SJCRH30 (cell line): ENCODE data around the gene SMARCC1.

DNA sequence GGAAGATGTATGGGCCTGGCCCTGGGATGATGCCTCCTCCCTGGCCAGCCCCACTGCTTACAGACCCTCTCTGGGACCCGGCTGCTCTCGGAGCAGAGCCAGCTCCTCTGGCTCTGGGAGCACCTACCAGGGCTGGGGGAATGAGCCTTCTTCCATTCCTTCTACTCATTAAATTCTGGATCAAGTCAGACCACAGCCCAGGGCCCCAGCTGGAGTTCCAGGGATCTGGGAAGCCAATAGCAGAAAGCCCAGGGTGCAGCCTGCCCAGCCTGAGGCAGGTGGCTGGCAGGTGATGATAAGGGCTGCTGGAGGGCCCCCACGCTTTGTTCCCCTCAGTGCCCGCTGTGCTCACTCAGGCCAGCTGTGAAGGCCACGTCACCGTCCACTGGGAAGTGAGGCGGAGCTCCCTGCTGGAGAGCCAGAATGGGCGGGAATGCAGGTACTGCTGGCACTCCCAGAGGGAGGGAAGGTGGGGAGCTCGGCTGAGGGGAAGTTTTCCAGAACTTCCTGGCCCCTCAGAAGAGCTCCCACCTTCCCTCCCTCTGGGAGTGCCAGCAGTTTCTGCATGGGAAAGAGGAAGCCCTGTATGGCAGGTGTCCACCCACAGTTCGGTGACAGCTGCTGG lies 12.8 kb upstream of the RTP3 start:
- RAMPAGE, long total RNA = no peak

- RAMPAGE, long total RNA = no peak
These were observed 20.2 kb downstream of the LRRC2 start for GRCh38 chr3:46545700-46546441.

- RAMPAGE, long total RNA = no peak
These were observed 600 bp upstream of the TDGF1 start for GRCh38 chr3:46576860-46577516.

DNA sequence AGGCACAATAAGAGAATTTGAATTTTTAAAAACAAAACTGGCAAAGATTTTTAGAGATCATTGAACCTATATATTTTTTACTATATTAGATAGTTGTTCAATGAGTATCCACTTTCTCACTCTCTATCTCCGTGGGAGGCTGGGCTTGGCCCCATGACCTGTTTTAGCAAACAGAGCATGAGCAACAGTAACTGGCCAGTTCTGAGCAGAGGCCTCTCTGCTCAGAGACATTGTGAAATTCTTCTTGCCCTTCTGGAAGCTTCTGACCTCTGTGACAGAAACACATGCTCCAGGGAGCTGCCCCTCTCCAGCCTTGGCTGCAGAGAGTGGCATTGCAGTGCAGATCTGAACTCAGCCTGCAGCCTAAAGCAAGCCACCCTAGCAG lies 20.4 kb downstream of the FAM240A start:
- RAMPAGE, long total RNA = no peak

GRCh38 chr3:46845504-46846572 lies 17.4 kb downstream of the MYL3 start:
- RAMPAGE, long total RNA = no peak

DNA sequence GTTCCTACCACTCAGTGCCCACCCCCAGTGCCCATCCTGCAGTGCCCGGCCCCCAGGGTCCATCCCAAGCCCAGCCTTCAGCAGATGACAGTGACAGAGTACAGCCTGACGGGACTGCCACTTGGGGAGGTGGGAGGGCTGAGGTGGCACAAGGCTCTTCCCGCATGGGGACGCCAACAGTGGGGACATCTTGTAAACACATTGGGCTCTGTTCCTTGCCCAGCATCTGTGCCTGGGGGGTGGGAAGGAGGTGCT lies 1.4 kb upstream of the MYL3 start:
- RAMPAGE, long total RNA = no peak

GRCh38 chr3:46873990-46874315 lies 3.6 kb upstream of the PTH1R start:
- RAMPAGE, long total RNA = no peak

- RAMPAGE, long total RNA = no peak
These were observed 44.9 kb downstream of the CCDC12 start for GRCh38 chr3:46931553-46932099.

DNA sequence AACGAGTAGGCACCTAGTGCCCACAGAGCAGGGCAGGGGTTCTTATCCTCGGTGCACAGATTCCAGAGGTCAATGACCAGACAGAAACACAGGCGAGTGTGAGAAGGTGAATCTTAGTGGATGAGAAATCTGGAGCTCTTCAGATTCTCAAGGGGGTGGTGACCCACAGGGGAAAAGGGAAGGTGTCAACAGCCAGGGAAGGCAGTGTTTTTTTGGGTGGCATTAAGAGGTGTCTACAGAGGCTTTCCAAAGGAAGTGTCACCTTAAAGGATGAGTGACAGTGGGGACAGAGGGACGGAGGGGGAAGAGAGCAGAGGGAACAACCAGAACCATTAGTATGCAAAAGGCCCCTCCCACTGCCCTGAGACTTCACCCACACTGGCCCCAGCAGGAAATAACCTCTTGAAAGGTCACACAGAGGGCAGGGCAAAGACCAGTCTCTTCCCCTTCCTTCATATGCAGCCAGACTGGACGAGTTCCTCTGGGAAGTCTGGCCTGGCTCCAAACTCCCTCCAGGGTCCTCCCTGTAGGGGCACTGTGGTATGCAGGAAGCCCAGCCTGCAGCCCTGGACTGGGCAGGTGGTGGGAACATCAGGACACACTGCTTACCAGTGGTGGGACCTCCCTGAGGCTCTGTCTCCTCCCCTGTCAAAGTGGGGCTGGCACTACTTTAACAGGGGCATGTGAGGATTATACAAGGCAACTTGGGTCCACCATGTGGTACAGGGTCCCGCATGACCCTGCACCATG lies 27.4 kb downstream of the CCDC12 start:
- RAMPAGE, long total RNA = no peak

GRCh38 chr3:46995261-46996226 lies 16.1 kb downstream of the NBEAL2 start:
- RAMPAGE, long total RNA = no peak

DNA sequence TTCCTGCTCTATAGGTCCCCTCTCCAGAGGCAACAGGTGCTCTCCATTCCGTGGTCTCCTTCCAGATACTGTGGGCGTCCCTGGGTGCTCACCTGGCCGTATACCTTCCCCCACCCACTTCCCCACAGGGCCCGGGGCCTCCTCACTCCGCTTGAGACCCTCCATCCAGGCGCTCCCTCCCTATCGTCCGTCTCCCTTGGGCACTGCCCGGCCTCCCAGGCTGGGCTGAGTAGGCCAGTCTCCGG lies 664 bp upstream of the PTPN23 start:
- RAMPAGE, long total RNA = no peak

DNA sequence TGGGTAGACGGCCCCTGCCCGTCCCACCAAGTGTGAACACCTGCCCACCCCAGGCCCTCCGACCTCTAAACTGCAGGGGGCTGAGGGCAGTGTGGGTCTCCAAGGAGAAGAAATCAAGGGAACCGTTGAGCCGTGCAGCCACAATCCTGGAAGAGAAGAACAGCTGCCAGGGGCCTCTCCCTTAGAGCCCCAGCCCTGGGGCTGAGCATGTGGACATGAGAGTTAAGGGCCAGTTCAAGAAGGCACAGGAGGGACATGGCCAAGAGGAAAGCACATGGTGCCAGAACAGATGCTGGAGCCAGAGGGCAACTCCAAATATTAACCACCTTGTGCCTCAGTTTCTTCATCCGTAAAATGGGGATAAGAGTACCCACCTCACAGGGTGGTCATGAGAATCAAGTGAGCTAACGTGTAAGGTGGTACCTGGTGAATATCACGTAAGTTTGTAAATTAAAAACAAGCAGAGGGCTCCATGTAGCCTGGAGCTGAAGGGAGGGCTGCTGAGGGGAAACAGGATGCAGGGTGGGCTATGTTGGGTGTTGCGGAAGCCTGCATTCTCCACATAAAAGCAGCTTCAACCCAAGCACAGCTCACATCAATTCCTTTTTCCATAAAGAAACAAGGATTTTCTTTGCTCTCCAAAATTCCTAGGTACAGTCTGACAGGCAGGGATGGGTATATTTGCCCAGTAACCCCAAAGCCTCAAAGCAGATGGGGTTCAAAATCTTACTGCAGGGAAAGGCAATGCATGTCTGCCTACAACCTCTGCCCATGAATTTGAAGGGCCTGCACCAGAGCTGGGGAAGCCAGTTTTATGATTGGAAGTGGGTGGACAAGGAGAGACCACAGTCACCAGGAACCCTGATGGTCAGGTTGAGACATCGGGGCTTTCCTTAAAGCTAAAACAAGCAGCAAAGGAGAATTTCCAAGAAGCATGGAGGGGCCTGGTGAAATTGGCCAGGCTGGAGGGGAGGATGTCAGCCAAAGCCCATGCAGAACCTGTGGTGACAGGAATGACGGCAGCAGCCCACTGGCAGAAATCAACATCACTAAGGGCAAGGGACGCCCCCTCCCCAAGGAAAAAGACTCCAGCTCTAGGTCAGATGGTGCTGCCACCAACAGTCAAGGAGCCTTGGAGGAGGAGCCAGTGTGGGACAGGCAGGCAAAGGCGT lies 34.6 kb downstream of the PTPN23 start:
- RAMPAGE, long total RNA = no peak

DNA sequence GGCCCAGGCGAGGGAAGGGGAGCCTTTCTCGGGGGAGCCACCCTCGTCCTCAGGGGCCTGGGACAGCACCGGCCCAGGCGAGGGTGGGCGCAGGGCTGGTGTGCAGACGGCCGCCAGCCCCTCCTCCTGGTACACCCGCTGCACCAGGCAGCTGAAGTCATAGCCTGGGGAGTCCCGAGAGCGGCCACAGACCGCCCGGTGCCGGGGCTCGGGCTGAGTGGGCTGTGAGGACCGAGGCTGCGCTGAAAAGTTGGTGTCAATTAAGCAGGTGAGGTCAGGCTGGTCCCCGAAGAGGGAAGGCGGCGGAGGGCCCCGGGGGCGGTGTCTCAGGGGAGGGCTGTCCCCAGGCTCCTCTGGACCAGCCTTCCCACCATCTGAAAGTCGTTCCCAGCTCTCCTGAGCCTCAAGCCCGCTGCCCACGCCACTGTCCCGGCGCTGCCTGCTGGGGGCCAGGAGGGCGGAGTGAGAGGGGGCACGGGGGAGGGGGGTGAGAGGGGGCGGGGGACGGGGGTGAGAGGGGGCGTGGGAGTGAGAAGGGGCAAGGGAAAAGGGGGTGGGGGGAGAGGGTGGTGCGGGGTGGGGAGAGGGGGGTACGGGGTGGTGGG lies 36.7 kb downstream of the PTPN23 start:
- RAMPAGE, long total RNA = no peak

DNA sequence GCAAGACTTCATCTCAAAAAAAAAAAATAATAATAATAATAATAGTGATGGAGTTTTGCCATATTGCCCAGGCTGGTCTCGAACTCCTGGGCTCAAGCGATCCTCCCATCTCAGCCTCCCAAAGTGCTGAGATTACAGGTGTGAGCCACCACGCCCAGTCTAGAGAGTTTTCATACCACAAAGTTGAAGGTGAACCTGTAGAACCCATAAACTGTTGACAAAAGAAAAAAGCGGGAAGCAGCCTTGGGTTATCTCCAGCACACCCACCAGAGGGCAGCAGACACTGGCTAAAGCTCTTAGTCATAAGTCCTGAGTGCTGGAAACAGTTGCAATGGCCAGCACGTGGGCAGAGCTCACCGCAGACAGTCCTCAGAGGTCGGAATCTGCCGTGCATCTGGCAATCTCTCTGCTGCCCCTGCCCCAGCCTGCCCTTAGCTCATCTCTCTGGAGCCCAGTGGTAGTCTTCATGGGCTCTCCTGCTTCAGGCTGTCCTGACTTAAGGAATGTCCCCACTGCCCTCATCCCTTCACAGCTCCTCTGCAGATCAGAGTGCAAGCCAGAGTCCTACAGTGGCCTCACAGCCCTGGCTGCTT lies 8.6 kb upstream of the ELP6 start:
- RAMPAGE, long total RNA = no peak

DNA sequence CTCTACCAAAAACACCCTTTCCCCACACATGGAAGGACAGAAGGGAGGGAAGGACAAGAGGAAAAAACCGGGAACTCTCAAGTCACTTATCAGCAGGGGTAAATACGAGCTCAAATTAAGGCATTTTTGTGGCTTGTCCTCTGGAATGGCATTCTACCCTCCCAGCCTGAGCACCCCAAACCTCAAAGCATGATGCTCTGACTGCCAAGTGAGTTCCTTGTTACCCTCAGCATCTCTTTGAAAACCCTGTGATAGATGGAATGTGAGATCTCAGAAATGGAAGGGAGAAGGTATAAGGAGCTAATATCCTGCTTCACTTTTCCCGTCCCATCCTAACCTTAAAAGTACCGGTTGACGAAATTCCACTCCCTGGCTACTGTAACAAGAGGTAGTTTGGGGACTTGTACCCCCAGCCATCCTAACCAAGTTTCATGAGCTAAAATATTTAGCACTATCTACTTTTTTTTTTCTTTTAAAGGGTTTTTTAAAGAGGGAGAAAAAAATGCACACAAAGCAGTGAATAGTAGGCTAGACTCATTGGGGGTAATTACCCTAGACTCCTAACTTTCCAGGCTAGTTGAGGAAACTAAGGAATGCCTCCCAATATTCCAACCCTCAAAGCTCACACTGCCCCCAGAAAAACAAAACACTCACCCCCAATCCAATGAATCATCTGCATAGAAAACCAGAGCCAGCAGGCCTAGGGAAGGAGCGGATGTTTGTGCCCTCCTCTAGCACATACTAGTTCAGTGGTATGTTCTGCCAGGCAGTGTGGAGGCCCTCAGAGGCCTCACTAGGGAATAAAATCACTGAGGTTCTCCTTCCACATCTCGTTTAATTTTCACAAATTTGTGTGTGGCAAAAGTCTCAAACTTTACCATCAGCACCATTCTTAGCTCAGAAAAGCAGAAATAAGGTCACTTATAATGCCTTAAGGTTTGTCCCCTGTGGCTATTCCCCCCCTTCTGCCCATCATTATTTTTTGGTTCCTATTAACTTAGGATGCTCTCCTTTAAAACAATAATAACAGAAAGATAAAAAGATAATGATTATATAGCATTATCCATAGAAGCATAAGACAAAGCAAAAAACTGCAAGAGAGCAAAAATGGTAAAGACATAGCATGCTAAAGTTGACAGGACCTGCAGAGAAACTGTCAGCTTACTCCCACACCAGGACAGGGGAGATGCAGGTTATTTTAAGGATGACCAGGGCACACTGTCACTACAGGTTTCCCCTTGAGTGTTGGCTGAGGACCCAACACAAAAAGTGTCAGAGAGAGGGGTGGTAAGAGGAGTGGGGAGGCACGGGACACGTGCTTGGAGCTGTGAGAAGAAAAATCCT lies 8.6 kb upstream of the CSPG5 start:
- RAMPAGE, long total RNA = no peak

GRCh38 chr3:47745671-47746191 lies 36.0 kb downstream of the SMARCC1 start:
- RAMPAGE, long total RNA = no peak

DNA sequence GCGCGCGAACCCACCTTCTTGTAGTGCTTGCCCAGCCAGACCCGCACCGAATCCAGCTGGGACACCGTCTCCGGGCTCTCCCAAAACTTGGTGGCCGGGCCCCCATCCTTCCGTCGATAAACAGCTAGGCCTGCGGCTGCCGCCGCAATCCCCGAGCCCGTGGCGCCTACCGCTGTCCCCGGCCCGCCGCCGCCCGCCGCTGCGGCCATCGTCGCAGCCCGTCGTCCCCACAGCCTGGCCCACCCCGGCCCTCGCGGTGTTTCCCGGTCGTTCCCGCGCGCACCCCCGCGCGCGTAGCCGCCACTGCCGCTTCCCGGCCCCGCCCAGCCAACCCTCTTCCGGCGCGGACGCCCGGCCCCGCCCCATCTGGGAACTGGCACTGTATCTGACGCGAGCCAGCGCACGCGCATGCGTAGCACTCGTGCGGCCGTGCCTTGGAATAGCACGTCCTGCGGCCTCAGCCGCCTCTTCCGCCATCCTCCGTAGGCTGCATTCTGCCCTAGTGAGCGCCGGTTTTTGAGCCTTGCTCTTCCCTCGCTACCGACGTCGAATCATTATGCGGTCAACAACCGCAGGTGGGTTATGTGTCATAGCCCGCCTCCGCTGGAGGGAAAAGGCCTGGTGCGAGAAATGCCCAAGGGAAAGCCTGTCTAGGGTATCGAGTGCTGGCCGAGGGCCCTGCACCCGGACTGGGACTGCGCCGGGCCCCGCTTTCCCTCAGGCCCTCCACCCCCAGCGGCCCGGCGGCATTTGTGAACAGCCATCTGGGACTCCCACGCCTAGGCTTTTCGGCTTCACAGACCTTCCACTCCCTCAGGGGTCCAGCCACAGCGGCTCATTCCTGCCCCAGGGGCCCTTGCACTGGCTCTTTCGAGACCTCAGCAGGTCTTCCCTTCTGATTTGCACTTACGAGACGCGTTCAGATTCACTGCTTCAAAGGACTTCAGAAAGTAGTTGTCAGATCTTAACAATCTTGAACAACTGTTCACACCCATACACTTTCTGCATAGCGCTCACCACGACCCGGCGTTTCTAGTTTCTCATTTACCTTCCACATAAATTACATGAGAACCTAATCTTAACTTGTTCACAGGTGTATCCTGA lies at the start of gene SMARCC1:
Gene SMARCC1 (minus strand): TSS at position 305 of the 1,104 bp plus-strand sequence.
- RAMPAGE, long total RNA = no peak

- RAMPAGE, long total RNA = no peak
These were observed 89.2 kb downstream of the DHX30 start for GRCh38 chr3:47891803-47892873.

- RAMPAGE, long total RNA = no peak
These were observed 105.6 kb downstream of the MAP4 start for GRCh38 chr3:47910524-47911122.

DNA sequence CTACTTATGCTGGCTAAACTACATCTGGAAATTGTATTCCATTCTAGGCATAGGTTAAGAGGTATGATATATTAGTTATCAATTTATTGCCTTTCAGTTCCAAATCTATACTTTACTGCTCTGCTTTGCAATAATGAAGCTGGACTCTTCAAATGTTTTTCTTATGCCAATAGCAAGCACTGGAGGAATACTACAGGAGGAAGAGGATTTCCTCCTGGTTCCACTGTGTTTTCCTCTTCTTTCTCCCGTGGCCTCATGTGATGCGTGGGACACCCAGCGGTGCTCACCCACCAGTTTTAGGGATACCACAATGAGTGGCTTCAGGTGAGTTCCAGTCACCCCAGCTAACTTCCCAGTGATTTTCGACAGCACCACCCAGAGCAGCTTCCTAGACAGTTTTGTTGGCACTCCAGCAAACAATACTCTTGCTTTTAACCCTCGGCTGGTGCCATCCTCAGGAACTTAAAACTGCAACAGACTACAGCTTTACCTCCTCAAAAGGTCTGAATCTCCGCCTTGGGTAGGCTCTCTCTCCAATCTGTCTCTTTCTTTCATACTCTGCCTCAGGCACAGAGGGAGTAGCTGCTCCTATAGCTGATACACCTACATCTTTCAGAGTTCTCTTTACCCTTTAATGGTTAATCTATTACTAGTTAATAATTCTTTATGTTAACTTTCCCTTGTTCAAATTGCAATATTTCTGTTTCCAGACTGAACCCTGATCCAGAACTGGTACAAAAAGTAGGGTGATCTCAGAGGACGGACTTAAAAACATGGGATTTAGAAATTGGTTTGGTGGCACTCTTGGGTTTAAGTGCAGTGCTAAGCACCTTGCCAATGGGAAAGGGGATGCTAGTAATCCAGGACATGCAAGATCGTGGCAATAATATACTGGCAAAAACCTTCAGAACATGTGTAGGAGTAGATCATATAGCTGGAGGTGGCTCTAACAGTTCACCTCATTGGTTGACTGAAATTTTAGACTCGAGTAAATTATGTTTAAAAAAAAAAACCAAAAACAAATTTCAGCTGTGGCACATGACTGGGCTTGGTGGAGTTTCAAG lies 66.3 kb downstream of the MAP4 start:
- RAMPAGE, long total RNA = no peak